ENCODE measurements around the genes TMEFF2 and CCDC150.

- PRO-cap, result no peak
These were observed 215.5 kb upstream of the NABP1 start for GRCh38 chr2:191462381-191462798.

- PRO-cap, result no peak
These were observed 13.0 kb downstream of the NABP1 start for GRCh38 chr2:191690568-191691662.

DNA sequence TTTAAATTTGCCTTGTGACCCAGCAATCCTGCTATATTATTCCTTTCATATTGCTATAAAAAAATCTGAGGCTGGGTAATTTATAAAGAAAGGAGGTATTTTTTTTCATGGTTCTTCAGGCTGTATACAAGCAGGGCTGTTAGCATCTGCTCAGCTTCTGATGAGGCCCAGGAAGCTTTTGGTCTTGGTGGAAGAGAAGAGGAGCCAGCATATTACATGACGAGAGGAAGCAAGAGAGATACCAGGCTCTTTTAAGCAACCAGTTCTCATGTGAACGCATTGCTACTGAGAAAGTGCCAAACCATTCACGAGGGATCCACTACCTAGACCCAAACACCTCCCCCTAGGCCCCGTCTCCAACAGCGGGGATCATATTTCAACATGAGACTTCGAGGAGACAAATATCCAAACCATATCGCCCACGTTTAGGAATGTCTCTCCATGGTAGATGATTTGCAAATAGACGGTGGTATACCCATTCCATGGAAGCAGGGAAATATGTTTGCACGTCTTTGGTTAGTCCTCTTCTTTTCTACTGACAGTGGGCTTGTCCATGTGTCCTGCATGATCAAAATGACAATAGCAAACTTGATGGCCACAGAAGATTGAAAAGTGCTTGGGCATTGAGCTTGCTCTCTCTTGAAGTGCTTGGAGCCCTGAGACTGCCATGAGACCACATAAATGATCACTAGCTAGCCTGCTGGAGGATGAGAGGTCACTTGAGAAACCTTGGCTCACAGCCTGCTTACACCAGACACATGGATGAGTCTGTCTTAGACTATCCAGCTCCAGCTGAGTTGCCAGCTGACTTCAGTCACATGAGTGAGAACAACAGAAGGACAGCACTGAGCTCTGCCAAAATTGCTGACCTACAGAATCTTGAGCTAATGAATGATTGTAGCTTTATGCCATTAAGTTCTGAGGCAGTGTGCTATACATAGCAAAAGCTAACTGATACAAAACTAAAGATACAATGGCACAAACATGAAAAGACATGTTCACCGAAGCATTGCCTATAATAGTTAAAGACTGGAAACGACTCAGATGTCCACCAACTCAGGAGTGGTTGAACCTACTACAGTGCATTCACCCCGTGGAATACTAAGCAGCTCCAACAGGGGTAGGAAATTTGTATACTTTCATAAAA lies 17.9 kb downstream of the NABP1 start:
- PRO-cap, result no peak

DNA sequence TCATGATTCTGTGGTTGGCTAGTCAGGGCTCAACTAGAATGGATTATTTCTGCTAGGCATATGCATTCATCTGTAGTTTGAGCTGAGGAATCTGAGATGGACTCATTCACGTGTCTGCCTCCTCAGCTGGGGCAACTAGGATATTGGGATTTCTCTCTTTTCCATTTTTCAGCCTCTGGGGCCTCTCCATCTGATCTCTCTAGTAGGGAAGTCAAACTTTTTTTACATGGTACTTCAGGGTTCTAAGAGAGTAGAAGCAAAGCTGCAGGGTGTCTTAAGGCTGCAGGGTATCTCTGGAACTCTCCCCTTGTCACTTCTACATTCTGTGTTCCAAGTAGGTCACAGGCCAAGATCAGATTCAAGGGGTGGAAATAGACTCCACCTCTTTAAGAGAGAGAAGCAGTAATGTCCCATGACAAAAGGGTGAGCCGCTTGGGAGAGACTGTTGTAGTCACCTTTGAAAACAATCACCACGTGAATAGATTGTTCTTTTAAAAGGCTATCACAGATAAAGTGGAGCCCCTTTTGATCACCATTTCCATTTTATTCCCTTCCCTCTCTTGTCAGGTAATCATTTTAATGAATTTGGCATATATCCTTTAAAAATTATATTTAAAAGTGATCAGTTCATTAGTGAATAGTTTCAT lies 2.5 kb upstream of the CAVIN2 start:
- PRO-cap, result no peak

GRCh38 chr2:192194345-192194812 lies 354 bp downstream of the TMEFF2 start:
- PRO-cap, result no peak

- PRO-cap, result bidirectional peak, plus-strand start at chr2:192195045, minus-strand start at chr2:192194933
These were observed at the start of gene TMEFF2 for GRCh38 chr2:192194813-192195965. Gene TMEFF2 (minus strand): TSS chr2:192194933.

GRCh38 chr2:192196667-192197082 lies 1.9 kb upstream of the TMEFF2 start:
- PRO-cap, result no peak

DNA sequence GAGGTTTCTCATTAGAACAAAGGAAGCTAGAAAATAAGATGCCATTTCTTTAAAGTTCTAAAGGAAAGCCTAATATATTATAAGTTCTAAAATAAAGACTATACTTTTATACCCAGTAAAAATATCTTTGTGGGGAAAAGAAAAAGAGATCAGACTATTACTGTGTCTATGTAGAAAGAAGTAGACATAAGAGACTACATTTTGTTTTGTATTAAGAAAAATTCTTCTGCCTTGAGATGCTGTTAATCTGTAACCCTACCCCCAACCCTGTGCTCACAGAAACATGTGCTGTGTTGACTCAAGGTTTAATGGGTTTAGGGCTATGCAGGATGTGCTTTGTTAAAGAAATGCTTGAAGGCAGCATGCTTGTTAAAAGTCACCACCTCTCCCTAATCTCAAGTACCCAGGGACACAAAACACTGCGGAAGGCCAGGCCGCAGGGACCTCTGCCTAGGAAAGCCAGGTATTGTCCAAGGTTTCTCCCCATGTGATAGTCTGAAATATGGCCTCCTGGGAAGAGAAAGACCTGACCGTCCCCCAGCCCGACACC lies 947.6 kb upstream of the TMEFF2 start:
- PRO-cap, result no peak

DNA sequence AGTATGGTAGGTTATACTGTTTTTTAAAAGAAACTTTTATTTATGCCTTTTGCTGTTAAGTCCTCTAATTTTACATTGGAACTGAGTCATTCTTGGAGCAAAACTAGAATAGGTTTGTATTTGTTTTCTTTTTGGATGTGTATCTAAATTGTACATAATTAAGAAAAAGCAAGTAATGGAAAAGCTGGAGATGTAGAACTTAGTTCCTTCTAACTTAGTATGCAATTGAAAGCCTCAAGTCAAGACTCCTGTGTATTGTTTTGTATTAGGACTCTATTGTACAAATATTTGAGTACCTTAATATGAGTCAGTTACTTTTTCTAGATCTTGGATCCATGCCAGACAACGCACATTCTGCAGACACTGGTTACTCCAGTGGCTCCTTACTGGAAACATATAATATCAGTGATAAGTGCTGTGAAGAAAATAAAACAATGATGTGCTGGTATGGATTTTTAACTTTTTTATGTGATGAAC lies 1.4 kb downstream of the SLC39A10 start:
- PRO-cap, result no peak

DNA sequence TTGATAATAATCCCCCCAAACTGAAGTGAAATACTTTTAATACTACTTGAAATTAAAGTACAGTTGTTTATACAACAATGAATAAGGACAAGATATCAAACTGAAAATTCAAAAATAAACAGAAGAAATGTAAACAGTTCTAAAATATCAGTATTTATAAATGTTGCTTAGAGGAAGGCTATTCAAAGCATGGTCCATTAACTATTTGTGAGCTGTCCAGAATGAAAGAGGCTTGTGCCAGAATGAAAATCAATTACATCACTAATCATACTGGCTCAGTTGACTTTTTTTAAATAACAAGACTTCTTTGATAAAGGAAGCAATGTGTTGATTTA lies 37.5 kb downstream of the STK17B start:
- PRO-cap, result no peak

DNA sequence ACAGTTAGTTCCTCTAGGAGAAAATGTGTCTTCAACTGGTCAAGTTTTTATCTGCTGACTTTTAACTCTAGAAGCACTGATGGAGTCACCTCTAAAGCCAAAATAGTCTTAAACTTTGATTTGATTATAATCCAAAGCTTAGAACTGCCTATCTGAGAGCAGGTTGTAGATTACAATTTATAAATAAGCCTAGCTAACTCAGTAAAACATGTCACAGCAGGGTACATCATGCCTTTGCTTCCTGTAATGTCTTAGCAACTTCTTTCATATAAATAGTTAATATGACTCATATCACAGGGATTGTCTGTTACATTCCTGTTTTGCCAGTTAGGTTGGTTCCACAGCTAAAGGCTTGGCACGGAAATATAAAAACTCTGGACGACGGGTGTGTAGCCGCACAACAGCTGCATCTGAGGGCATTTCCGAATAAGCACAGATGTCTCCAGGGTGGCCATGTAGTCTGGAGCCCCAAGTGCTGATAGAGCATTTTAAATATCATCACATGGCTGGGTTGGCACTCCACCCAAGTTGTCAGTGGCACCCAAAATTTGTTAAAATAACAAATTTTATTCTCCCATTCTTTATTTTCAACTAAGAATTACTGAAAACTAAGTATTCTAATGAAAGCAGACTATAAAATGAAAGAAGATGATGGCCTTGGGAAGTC lies 61.6 kb upstream of the STK17B start:
- PRO-cap, result unidirectional peak, plus-strand start at position 420 of the sequence

DNA sequence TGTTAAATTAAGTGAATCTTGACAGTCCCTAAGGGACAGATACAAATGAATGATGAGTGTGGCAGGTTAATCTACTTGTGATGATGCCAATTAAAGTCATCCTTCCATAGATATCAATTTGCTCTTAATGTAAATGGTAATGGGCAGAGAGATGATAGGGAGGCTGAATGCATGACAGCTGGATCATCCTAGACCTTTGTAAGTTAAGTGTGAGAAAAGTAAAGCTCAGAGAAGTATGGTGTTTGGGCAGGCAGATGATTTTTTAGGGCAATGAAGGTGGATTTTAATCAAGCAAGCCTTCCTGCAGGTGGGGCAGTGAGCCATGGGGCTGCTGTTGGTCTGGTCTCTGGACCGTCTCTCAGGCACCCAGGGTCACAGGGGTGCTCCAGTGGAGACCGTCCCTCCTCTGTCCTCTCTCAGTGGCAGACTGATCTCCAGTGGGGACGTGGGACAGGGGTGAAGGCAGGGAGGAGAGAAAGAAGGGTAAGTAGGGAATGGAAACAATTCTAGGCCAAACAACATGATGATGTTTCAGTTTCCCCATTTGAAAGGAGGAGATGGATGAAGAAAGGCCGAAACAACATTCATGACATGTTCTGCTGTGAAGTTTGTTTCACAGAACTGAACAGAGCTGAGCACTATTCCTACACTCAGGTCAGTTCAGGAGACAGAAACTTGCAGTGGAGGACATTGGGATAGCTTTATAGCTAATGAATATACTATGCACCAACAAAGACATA lies 69.9 kb upstream of the STK17B start:
- PRO-cap, result no peak

DNA sequence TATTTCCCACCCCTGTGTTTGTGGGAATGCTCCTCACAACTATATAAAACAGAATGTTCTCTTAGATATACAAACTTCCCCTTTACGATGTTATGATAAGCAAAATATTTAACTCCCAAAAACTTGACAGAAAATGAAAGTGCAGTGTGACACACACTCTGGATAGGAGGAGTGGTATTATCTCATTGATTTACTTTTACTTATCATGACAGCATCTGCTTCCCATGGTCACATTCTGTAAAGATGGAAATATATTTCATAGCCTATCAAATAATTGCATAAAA lies 96.6 kb upstream of the STK17B start:
- PRO-cap, result no peak

DNA sequence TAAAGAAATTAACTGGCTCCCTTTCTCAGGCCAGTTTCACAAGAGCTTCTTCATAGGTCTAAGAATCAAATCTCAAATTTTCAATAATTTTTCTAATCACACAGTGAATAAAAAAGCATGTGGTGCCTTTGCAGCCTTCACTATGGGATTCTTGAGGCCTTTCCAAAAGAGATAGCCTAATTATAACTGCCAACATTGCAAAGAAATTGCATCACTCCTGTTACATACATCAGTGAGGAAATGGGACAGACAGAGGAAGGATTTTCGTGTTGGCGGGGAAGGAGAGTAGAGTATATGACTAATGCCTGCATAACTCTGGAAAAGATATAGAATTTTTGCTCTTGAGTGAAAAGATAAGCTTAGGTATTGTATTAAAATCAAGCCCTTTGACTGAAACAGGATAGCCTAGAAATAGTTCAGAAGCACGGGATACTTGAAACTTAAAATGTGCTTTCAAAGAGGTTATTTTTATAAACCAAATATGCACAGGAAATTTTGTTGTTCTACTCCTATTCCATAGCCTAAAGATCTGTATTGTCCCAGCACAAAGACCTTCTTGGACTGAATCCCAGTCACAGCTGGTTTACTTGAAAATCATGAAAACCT lies 193.2 kb downstream of the HECW2 start:
- PRO-cap, result no peak

GRCh38 chr2:196639227-196640031 lies at the start of gene CCDC150:
Gene CCDC150 (plus strand): TSS chr2:196639715.
- PRO-cap, result bidirectional peak, plus-strand start at chr2:196639715, minus-strand start at chr2:196639561; unidirectional peak, minus-strand start at chr2:196639897

GRCh38 chr2:196792565-196793216 lies 6.8 kb downstream of the GTF3C3 start:
- PRO-cap, result no peak

DNA sequence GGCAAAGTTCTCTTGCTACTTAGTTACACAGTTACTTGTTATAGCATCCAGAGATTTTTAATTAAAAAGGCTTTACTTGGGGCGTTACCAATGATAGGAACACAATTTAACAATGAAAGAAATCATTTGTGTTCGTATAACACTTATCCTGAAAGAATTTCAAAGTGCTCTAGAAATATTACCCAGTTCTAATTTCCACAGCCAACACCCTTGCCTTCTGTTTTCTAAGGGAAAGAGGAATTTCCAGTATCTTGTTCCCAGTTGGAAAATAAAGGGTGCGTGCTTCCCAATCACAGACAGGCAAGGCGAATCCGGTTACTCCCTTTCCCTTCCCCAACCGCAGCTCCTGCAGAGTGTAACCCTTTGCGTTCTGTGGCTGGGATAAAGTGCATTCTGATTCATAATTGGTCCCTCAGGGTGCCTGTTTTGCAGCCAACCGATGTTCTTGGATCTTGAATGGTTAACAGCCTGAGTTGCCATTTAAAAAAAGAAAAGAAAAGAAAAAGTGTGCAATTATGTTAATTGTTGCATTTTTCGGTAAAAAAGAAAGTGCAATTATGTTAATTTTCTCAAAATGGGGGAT lies 40.6 kb upstream of the PGAP1 start:
- PRO-cap, result no peak

GRCh38 chr2:196971443-196971928 lies 45.0 kb upstream of the PGAP1 start:
- PRO-cap, result no peak

- PRO-cap, result no peak
These were observed 83.6 kb upstream of the PGAP1 start for GRCh38 chr2:197010153-197010405.

- PRO-cap, result no peak
These were observed 168.5 kb upstream of the PGAP1 start for GRCh38 chr2:197094902-197095521.

Measured in osteocyte (in vitro differentiated cells).